ENCODE data around the genes MIA, CYP2A7, HNRNPUL1 and EXOSC5.

- PRO-cap: no peak
Measured at GRCh38 chr19:40623297-40624468, 22.5 kb downstream of the LTBP4 start.

DNA sequence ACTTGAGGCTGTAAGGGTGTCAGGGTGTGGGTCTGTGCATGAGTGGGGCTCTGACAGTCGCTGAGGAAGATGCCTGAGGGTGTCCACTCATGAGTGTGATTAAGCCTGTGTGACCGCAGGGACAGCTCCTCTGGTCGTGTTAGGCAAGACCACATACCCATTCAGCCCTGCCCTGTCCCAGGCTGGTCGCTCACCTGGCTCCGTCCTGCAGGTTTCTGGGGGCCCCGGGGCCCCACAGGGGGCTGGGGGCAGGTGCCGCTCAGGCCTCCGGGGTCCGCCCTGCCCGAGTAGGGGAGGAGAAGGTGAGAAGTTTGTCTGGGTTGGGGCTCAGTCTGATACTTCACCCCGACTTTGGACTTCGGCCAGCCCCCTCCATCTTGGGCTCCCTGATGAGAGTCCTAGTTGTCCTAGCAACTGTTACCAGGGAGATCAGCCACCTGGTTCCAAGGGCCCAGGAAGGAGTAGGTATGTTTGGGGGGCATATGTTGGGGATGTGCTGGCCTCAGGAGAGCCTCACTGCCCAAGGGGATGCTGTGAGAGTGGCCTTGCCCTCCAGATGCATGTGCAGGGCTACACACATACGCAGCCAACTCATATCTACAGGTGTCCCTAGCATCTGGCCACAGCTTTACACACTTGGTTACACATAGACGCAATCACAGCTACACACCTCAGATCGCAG lies 3.6 kb downstream of the NUMBL start:
- PRO-cap: no peak

GRCh38 chr19:40774785-40775924 lies at the start of gene MIA:
Gene MIA (plus strand): TSS chr19:40775521.
- PRO-cap: no peak

DNA sequence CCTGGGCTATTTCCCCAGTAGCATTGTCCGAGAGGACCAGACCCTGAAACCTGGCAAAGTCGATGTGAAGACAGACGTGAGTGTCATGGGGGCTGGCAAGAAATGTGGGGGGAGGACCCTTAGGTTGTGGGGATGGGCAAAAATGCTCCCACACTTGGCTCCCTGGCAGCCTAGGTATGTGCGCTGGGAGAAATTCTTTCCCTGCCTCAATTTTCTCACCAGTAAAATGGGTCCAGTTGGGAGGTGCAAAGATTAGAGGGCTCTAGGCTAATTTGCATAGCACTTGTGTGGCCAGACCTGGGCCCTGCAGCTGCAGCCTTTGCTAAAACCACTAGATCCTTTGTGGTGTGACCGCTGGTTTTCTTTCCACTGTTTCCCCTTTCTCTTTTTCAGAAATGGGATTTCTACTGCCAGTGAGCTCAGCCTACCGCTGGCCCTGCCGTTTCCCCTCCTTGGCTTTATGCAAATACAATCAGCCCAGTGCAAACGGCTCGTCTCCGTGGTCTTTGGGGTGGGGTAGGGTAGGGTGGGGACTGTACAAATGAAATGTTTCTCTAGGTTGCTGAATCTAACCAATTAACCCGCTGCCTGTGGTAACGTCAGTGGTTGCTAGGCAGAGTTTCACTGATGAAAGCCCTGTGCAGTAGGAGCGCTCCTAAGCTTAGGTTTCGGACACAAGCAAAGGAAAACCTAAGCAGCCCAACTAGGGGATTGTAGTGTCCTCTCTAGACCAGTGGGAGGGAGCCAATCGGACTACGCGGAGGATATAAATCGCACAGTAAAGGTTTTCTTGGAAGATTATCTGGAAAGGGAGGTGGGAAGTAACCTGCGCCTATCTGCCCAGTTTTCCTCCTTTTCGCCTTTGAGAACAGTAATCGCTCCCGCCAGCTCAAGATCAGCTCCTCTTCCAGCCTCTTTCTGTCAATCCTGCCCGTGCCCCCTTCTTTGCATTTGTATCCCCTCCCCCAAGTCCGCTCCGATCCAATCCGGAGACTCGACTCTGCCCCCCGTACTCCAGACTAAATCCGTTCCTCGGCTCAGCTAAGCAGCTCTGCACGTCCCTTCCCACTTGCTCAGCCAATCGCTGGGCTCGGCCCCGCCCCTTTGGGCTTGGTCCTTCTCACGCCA lies 679 bp upstream of the RAB4B start:
- PRO-cap: bidirectional peak, plus-strand start at position 616 of the sequence, minus-strand start at position 456 of the sequence

DNA sequence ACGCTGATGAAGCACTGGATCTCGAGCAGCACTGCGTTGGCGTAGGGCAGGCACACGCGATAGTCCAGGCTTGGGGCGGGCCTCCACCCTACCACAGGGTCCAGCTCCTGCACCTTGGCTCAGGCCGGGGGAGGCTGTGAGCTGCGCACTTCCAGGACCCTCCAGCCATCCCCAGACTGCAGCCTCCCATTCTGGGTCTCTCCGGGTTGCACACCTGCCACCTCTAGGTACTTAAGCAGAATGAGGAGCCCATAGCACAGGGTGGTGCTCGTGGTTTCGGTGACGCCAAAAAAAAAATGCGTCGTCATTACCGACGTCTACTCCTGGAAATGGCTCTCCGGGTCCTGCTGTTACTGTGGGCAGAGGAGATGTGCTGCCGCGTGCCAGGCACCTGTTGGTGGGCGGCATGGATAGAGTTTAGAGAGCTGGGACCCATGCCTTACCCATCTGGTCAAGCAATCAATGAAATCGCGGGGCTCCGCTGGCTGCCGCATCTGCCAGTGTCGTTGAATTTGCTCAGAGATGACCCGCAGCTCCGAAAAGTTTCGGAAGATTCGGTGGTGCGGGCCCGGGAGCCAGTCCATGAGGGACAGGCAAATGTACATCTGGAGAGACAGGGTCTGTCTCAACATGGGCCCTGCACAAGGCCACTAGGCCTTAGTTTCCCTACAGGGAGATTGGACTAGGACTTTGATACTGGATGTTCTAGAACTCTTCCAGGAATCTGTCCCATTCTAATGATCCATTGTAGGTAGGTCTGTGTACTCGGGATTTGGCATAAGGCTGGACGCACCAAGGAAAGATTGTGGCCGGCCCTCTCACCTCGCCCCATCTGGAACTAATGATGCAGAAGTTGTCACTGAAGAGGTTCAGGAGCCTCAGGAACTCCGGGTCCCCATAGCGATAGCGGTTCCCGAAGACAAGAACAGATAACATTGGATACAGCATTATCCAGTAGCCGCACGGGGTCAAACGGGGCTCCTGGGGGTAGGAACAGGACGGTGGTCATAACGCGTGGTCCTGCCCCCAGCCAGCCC lies 10.8 kb downstream of the EGLN2 start:
- PRO-cap: no peak

DNA sequence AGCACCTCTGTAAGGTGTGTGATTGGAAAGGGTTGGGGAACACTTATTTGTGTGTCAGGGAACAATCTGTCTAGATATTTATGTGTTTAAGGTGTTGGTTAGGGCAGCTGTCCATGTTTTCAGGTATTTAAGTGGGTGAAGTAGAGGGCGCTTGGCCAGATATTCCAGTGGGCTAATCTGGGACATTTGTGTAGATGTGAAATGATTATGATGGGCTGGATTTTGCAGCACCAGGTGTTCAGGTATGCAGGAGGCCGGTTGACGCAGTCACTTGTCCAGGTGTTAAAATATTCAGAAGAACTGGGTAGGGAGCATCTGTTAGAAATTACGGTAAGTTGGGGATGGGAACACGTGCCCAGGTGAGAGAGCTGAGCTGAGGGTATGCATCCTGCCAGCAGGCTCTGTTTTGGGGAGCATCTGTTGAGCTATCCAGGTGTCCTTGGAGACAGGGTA lies 2.6 kb downstream of the CYP2A6 start:
- PRO-cap: no peak

- PRO-cap: no peak
Measured at GRCh38 chr19:40882057-40882518, at the start of gene CYP2A7. Gene CYP2A7 (minus strand): TSS chr19:40882231.

DNA sequence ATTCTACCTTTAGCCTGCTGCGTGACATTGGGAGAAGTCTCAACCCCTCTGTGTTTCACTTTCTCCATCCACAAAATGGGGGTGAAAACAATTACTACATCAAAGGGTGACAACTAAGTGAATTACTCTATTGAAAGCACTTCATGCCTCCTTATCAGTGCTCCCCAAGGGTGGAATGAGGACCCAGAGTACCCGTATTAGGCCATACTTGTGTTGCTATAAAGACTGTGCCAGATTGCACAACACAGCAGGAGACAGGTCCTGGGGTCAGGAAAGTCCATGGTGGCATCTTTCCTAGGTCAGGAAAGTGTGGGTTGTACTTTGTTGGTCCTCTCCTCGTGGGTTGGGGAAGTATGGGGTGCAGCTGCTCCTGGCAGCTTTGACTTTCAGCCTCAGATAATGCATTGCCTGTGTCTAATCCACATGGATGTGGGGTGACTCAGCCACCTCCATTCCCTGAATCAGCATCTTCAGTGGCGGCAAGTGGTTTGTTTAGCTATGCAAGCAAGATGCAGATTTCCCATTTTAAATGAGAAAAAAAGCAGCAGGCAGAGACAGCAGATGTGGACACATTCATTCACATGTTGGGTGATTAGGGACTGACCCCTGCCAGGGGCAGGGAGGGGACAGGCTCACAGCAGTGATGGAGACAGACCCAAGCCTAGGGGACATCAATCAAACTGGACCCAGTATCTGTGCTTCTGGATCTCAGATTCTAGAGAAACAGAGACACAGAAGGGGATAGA lies 8.4 kb upstream of the CYP2B6 start:
- PRO-cap: no peak

DNA sequence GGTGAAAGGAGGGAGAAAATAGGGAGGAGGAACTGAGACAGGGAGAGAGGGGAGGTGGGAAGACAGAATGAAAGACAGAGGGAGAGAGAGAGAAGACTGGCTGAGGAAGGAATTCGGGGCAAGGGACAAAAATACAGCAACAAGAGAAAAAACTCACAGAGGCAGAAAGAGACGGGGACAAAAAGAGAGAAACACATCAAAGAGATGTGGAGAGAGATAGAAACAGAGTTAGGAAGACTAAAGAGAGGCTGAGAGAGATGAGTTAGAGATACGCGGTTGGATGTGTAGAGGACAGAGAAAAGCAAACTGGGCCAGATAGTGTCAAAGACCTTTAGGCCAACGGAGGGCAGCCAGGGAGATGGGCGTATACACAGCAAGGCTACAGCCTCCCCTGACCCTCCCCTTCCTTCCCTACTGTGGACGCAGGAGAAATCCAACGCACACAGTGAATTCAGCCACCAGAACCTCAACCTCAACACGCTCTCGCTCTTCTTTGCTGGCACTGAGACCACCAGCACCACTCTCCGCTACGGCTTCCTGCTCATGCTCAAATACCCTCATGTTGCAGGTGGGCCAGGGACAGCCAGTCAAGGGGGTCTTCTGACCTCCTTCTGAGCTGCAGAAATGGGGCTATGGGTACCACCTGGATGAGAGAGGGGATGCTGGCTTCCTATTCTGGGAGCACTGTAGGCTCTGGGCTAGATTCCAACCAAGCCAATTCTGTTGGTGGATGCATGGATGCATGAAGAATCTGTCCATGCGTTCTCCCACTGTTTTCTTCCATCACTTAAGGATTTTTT lies 18.7 kb downstream of the CYP2B6 start:
- PRO-cap: no peak

DNA sequence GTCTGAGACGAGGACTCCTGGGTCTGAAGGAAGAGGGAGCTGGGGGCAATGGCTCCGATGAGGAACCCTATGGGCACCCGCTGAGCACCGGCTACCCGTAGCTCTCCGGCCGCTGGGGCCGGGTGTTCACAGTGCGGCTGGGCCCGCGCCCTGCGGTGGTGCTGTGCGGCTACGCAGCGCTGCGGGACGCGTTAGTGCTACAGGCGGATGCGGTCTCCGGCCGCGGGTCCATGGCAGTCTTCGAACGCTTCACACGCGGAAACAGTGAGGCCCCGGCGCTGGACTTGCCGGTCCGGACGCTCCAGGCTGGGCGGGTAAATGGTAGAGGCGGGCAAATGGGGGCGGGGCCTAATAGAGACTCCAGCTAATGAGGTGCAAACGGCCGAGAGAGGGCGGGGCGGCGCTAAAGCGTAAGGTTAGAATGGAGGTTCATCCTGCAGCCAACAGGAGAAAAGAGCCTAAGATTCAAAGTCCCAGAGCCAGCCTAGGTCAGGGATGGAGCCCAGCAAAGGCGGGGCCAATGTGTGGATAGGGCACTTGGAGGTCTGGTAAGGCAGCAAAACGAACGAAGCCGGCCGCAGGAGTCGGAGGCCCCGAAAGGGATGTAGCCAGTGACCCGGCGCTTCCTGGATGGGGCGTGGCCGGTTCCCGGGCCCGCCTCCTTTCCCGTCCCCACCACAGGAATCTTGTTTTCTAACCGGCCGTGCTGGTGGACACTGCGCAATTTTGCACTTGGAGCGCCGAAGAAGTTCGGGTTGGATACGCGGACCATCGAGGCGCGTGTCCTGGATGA lies 21.3 kb downstream of the CYP2F1 start:
- PRO-cap: bidirectional peak, plus-strand start at position 387 of the sequence, minus-strand start at position 266 of the sequence; bidirectional peak, plus-strand start at position 689 of the sequence, minus-strand start at position 604 of the sequence

GRCh38 chr19:41219567-41219837 lies 479 bp downstream of the AXL start:
- PRO-cap: no peak

DNA sequence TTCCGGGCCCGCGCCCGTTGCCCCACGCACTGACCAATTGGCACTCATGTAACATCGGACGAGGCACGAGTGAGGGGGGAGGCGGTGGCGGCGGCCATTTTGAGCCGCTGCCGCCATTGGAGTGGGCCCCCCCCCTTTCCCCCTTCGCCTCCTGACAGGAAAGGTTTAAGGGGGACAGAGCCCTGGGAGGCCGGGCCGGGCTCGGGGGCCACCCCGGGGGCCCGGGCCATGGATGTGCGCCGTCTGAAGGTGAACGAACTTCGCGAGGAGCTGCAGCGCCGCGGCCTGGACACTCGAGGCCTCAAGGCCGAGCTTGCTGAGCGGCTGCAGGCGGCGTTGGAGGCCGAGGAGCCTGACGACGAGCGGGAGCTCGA lies at the start of gene HNRNPUL1:
Gene HNRNPUL1, plus strand, starts transcription at position 97 of the 374 bp plus-strand sequence.
- PRO-cap: bidirectional peak, plus-strand start at position 97 of the sequence, minus-strand start at position 36 of the sequence; bidirectional peak, plus-strand start at position 177 of the sequence, minus-strand start at position 245 of the sequence

GRCh38 chr19:41295034-41295655 lies 14.8 kb upstream of the CCDC97 start:
- PRO-cap: no peak

DNA sequence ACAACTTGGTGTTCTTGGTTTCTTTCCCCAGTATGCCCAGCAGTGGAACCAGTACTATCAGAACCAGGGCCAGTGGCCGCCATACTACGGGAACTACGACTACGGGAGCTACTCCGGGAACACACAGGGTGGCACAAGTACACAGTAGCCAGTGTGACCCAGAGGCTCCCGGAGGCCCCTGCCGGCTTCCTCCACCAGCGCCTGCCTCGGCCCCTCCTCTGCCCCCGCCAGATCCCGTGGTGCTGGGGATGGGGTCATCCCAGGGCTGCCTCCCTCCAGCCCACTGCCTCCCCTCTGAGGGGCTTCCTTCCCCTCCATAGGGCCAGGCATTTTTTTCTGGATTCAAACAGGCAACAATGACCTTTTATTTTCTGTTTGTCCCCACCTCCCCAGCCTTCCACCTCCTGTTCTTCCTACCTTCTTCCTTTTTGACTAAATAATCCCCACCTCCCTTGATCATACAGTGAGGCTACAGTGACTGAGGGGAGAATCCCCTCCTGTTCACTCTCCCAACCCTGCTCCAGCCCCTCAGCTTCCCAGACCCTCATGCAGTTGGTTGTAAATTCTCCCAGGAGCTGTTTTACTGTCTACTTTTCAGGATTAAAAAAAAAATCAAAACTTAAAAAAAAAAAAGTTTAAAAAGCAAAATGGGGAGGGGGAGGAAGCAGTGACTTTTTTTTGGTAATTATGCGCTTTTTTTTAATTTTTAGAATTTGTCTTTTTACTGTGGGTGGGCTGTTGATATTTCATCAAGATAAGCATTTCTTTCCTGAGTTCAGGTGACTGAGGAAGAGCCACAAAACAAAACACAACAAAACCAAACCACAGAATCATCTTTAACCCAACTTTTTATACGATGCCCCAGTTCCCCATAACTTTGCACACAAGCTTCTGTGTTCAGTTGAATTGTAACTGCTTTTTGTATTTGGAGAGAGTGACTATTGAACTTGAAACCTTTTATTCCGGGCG lies 3.3 kb upstream of the CCDC97 start:
- PRO-cap: no peak

GRCh38 chr19:41323407-41324393 lies 13.7 kb downstream of the CCDC97 start:
- PRO-cap: no peak

DNA sequence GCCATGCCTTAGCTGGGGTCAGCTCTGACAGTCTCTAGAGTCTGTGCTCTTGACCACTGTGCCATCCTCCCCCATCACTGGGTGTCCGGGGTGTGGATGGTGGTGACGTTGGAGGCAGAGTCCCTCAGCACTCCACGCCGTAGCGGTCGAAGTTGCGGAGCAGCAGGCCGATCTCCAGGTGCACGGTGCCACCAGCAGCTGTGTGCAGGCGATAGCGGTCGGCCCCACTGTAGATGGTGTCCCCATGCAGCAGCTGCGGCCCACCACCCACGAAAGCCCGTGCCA lies 796 bp upstream of the TGFB1 start:
- PRO-cap: no peak

- PRO-cap: bidirectional peak, plus-strand start at chr19:41397517, minus-strand start at chr19:41397352; unidirectional peak, plus-strand start at chr19:41397818
Measured at GRCh38 chr19:41397022-41398068, at the start of gene EXOSC5. Gene EXOSC5 (minus strand): TSS chr19:41397359.

DNA sequence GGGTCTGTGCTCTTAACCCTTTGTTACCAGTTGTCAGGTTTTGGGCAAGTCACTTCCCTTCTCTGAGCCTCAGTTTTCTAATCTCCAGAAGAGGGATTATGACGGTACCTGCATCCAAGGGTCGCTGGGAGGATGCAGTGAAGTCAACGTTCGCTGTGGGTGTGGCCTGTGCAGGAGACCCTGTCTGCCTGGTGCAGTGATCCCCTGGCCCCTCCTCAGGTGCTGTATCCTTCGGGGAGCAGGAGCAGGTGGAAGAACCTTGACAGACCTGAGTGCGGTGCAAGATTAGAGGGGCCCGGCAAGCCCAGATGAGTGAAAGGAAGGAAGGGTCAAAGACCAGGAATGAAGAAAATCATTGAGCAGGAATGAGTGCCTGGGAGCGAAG lies 12.8 kb downstream of the B3GNT8 start:
- PRO-cap: no peak

GRCh38 chr19:41415175-41415645 lies 12.0 kb downstream of the B3GNT8 start:
- PRO-cap: no peak

GRCh38 chr19:41521842-41522552 lies 54.0 kb upstream of the CEACAM21 start:
- PRO-cap: bidirectional peak, plus-strand start at chr19:41522142, minus-strand start at chr19:41522108; unidirectional peak, minus-strand start at chr19:41522378

Data from endothelial cell (in vitro differentiated cells).